Right ventricle myocardium (tissue), 1 donor: ENCODE data around the gene NALCN.

GRCh38 chr13:99196858-99197185 lies 3.8 kb upstream of the UBAC2 start:
- PRO-cap, 2 experiments: no peak in any of the 2 experiments

DNA sequence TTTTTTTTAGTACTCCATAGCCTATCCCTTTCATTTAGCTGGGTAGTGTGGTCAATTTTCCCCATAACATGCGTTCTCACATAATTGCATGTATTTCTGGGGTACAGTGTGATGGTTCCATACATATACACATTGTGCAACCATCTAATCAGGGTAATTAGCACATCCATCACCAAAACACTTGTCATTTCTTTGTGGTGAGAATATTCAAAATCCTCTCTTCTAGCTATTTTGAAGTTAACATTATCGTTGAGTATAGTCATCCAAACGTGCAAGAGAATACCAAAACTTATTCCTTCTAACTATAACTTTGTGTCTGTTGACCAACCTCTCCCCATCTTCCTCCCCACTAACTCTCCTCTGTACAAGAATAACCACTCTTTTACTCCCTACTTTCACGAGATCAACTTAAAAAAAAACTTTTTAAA lies 1.0 kb upstream of the UBAC2 start:
- PRO-cap, 2 experiments: no peak in any of the 2 experiments

- PRO-cap, 2 experiments: no peak in any of the 2 experiments
Observed at GRCh38 chr13:99228575-99229490, 28.2 kb downstream of the UBAC2 start.

GRCh38 chr13:99287740-99288573 lies 19.2 kb downstream of the GPR183 start:
- PRO-cap, 2 experiments: no peak in any of the 2 experiments

DNA sequence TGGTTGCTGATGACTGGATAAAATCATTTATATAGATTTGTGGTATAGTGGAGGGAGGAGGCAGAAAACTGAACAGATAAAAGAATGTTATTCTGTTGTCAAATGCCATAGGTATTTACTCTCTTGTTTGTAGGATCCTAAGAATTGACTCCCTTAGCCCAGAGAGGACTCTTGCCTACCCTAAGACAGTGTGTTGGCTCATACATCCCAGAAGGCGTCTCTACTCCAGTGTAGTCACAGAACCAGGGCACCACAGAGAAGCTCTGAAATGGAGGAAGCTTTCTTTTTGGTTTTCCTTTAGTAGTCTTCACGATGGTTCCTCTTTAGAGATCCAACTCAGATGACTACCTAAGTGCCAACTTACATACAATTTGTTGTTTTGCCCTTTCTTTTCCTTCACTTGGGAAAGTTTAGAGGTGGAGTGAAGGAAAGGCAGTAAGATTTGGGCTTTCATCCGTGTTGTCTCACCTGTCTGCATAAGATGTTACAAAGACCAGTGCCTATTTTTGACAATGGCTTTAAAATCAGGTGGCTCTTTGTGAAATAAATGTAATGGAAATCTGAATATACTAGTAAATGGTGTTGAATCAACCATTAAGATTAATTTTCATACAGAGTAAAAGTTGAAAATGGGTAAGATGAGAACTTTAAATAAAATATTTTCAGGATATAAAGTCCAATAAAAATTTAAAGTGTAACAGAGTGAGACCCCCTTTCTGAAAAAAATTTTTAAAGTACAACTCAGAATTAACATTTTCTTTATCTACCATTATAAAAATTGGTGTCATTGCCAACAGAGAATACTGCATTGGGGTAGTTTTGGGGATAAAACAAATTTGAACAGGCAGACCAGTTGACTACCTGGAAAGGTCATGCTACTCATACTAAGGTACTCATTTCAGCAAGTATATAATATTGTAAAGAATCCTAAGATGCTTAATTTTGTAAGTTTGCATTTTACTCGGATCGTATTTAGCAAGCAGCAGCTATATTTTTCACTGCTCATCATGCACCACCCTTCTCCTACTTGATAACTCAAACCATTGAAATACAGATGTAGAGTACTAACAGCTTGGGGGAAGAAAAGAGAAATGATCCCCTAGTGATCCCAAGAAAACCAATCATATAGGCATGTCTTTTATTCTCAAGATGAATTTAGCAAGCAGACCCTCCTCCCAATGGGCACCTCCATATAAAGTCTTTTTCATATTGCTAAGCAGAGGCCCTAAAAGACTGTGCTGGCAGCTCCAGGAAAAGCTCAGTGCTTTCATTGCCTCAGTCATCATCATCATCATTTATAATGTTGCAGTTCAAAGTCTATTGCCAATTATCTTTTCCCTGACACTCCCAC lies 13.6 kb downstream of the GPR183 start:
- PRO-cap, 2 experiments: no peak in any of the 2 experiments

DNA sequence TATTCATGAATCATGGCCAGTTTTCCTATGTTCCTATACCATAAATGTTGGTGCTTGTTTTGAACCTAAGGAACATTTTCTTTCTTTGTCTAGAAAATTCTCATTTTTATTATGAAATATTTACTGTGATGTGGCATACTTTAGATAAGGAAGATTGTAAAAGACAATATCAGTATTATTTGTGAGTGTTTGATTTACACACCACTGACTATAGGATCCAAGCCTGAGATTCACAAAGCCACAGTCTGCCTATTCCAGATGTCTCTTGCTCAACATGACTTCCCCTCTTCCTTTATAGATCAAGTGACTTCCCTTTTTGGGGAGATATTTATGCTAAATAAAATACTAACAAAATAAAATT lies 13.4 kb upstream of the GPR183 start:
- PRO-cap, 2 experiments: no peak in any of the 2 experiments

DNA sequence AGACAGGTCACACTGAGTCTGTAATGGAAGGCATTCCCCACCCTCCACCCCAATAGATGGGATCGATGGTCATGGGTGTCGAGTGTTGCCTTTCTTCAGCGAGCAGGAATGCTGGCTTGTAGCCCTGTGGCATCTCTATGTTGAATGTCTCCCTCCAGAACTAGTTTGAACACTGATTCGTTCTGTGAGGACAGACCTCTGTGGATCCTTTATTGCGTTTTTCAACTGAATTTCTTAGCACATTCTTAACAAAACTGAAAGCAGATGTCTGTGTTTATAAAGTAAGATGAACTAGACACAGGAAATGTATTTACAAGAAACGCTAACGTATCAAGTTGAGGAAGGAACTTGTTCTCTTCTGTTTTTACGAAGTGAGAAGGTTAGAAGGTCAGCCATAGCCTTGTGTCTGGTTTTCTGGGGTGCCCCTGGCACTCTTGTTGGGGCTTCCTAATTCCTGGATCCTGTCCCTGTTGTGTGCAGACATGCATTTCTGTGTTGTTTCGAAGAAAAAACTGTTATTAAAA lies 36.8 kb upstream of the TM9SF2 start:
- PRO-cap, 2 experiments: no peak in any of the 2 experiments

GRCh38 chr13:99578380-99578997 lies 28.0 kb upstream of the CLYBL start:
- PRO-cap, 2 experiments: no peak in any of the 2 experiments

- PRO-cap, 2 experiments: no peak in any of the 2 experiments
Observed at GRCh38 chr13:99656777-99657508, 50.5 kb downstream of the CLYBL start.

DNA sequence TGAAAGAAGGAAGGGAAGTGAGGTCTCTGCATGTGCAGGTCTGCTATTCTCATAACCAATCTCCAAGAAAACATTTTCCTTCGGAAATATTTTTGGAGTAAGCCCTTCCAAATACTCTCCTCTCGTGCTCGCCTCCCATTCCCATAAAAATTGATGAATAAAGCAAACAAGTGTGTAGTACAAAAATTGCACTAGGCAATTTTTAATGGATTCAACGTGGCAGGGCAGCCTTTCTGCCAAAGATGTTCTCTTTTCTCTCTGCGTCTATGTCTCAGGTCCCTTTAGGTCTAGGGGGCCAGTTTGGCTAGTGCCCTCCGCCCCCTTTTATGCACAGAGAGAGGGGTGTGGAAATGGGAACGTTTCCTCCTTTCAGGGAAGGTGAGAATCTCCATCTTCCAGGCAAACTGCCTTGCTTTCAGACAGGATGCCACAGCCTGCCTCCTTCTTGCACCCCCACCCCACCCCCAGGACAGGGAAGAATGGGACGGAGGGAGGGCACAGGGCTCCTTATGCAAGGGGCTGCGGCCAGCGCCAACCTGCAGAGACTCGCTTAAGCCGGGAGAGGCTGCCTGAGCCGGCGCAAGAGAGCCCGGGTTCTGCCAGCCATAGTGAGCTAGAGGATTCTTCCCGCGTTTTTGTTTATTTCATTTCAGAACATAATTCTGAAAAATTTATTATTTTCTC lies 2.7 kb upstream of the ZIC2 start:
- PRO-cap, 2 experiments: no peak in any of the 2 experiments

DNA sequence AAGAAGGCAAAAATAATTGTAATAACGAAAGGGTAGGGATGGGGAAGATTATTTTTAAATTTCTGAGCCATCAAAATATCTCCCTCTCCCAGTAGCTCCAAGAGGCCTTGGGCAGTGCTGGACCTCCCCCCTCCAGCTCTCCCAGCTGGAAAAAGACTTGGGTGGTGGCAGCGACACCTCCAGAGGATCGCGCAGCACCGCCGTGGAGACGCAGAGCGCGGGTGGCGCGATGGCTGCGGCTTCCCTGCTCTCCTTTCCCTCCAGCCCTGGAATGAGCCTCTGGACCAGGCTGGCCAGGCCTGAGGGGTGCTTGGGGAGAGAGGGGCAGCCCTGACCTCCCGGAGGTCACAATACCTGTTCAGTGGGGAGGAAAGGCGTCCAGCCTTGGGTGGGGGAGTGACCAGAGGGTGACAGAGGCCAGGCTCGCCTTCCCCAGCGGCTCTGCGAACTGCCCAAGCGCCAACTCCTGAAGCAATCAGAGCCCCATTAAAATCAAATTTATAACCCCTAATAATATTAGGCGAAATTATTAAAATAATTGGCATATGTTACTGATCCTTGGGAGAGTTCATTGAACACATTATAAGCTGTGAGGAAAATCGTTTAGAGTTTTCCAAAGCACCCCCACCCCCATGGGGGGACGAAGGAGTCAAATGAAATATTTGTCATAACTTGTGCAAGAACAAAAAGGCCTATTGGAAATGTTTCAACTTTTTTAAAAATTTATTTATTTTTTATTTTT lies 6.2 kb downstream of the ZIC2 start:
- PRO-cap, 2 experiments: no peak in any of the 2 experiments

- PRO-cap, 2 experiments: no peak in any of the 2 experiments
Observed at GRCh38 chr13:99988803-99990055, 7.6 kb downstream of the ZIC2 start.

GRCh38 chr13:100154711-100155535 lies 66.0 kb downstream of the PCCA start:
- PRO-cap, 2 experiments: no peak in any of the 2 experiments

- PRO-cap, 2 experiments: no peak in any of the 2 experiments
Observed at GRCh38 chr13:100274743-100275291, 185.9 kb downstream of the PCCA start.

GRCh38 chr13:100392520-100393357 lies 195.8 kb downstream of the GGACT start:
- PRO-cap, 2 experiments: no peak in any of the 2 experiments

GRCh38 chr13:100436057-100436618 lies 152.5 kb downstream of the GGACT start:
- PRO-cap, 2 experiments: no peak in any of the 2 experiments

- PRO-cap, 2 experiments: no peak in any of the 2 experiments
Observed at GRCh38 chr13:100610172-100610860, 21.7 kb upstream of the GGACT start.

DNA sequence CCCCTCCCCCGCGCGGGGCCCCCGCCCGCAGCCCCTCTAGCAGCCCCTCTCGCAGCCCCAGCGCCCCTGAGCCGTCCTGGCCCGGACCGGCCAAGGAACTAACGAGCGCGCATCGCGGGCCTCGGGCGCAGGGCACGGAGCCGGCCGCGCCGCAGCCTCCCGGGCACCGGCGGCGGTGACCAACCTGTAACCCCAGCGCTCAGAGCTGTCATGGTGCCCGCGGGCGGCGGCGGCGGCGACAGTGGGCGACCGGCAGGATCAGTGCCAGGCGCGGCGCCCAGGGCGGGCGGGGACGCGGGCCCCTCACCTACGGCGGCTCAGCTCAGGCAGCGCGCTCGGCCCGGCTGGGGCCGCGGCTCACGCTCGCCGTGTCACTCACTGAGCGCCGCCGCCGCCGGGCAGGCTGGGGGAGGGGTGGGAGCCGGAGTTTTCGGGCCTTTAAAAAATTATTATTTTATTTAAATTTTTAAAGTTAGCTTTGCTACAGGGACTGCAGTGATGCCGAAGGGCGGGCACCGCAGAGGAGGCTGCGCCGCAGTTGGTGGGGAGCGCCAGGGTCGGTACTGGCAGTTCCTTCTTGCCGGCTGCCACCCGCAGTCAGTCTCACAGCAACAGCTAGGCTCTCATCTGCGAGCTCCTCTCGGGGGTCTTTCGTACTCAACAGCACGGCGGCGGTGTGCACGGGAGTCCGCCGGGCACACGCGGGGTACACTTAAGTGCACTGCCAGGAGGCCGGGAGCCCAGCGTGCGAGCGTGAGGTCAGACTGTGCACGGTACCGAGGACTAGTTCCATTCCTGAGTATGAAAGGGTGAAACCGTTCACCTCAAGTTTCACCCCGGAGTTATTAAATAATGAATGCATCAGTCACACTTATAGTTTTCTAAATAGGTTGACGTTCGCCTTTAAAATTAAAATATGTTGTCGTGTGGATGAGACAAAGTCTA lies at the start of gene NALCN:
Gene NALCN (minus strand): TSS at position 380 of the 945 bp plus-strand sequence.
- PRO-cap, 2 experiments: peak in 2 of 2 experiments; most common plus-strand start position 320 of the sequence (in 2); most common minus-strand start position 377 of the sequence (in 2)

DNA sequence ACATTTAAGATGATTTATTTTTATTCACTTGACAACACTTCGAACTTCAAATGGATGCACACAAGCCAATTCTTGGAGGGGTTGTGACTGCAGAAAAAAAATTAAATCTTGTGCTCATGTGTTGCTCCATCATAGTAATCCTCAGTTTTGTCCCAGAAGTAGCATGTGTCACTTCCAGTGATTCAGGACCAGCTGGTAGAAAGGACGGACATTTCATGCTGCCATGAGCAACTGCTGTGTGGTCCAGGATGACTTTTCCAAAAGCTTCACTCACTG lies 71.1 kb downstream of the ITGBL1 start:
- PRO-cap, 2 experiments: no peak in any of the 2 experiments

DNA sequence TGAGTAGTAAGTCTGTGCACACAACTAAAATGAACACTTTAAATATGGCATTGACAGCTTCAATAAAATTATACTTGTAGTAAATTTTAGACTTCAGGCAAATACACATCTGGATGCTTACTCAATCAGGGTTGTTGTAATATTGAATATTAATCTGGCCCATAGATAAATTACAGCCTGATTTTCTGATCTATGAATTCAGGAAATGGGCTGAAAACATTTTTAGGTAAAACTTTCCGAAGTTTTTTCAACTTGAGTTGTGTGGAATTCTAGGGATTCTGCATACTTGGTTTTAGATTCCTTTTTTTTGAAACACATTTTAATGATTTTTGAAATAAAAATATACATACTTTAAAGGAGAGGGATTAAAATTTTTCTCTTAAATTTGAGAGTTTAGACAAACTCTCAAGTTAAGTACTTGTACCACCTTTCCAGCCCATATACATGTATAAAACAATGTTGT lies 145.2 kb downstream of the FGF14 start:
- PRO-cap, 2 experiments: no peak in any of the 2 experiments